Umbilical cord (tissue), 2 donors: ENCODE results near the genes SCN1B, FXYD7 and KRTDAP.

GRCh38 chr19:34961923-34962925 lies 1.8 kb downstream of the ZNF792 start:
- RAMPAGE, long total RNA, result no peak

GRCh38 chr19:35000852-35001631 lies 919 bp downstream of the GRAMD1A start:
- RAMPAGE, long total RNA, result no peak

DNA sequence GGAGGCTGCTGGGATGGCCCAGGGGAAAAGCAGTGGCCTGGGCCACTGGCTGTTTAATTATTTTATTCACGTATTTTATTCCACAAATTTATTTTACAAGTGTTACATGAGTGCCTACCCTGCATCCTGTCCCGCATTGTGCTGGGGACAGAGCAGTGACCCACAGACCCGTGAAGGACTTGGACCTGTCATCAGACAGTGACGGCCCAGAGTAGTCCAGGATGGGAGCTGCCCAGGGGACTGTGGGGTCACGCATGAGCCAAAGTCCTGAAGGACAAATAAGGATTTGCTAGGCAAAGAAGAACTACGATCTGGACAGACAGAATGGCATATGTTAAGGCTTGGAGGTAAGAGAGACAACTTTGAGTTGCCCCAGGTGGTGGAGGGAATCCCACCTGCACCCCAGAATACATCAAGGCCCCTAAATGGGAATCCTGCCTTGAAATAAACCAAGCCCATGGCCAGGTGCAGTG lies 5.5 kb downstream of the GRAMD1A start:
- RAMPAGE, long total RNA, result no peak

GRCh38 chr19:35008697-35009315 lies 8.7 kb downstream of the GRAMD1A start:
- RAMPAGE, long total RNA, result no peak

DNA sequence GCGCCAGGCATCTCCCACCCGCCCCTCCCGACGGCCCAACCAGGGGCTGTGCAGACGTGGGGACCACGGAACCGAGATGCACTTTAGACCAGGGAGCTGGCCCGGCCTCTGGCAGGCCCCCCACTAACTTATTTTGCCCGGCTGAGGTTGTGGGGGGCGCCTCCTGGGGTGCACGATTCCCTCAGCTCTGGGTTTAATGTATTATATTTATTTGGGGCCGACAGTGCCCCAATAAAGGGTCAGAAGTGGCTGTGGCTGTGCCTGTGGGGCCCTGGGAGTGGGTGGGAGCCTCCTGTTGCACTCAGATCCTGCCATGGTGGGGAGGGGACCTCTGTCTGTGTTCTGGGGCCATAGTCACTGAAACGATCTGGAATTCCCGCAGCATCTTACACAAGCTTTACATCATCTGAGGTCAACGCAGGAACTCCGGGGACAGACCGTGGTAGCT lies 4.0 kb upstream of the SCN1B start:
- RAMPAGE, long total RNA, result no peak

GRCh38 chr19:35030245-35030954 lies at the start of gene SCN1B:
Gene SCN1B, plus strand, starts transcription at chr19:35030470.
- RAMPAGE, long total RNA, result no peak

GRCh38 chr19:35065541-35066305 lies 24.2 kb downstream of the HPN start:
- RAMPAGE, long total RNA, result no peak

GRCh38 chr19:35118211-35119113 lies 2.8 kb downstream of the FXYD3 start:
- RAMPAGE, long total RNA, result no peak

GRCh38 chr19:35124075-35125059 lies 8.7 kb downstream of the FXYD3 start:
- RAMPAGE, long total RNA, result no peak

DNA sequence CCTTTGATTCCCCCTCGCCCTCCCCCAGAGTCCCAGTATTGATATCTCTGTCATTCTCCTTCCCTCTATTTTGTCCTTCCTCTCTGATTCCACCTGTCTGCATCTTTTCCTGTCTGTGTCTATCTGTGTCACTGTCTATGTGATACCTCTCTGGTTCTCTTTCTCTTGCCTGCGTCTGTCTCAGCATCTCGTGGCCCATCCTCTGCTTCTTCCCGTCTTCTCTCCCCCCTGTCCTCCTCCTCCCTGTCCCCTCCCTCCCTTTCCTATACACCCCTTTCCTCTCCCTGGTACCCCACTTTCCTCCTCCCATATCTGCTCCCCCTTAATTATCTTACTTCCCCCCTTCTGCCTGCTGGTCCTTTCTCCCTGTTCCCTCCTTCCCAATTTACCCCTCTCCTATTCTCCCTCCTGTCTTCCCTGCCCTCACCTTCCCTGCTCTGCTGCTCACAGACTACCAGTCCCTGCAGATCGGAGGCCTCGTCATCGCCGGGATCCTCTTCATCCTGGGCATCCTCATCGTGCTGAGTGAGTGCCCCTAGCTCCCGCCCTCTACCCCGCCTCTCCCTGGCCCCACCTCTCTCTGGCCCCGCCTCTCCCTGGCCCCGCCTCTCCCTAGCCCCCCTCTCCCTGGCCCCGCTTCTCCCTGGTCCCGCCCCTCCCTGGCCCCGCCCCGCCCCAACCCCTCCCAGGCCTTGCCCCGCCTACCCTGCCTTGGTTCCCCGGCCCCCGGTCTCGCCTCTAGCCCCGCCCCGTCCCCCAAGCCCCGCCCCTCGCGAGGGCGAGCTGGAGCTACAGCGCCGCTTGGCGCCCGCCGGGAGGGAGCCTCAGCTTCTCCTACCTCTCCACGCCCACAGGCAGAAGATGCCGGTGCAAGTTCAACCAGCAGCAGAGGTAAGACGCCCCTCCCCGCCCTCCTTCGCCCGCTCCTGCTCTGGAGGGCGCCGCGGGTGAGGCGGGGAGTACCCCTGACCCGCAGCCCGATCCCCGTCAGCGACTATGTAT lies 2.1 kb upstream of the FXYD7 start:
- RAMPAGE, long total RNA, result no peak

DNA sequence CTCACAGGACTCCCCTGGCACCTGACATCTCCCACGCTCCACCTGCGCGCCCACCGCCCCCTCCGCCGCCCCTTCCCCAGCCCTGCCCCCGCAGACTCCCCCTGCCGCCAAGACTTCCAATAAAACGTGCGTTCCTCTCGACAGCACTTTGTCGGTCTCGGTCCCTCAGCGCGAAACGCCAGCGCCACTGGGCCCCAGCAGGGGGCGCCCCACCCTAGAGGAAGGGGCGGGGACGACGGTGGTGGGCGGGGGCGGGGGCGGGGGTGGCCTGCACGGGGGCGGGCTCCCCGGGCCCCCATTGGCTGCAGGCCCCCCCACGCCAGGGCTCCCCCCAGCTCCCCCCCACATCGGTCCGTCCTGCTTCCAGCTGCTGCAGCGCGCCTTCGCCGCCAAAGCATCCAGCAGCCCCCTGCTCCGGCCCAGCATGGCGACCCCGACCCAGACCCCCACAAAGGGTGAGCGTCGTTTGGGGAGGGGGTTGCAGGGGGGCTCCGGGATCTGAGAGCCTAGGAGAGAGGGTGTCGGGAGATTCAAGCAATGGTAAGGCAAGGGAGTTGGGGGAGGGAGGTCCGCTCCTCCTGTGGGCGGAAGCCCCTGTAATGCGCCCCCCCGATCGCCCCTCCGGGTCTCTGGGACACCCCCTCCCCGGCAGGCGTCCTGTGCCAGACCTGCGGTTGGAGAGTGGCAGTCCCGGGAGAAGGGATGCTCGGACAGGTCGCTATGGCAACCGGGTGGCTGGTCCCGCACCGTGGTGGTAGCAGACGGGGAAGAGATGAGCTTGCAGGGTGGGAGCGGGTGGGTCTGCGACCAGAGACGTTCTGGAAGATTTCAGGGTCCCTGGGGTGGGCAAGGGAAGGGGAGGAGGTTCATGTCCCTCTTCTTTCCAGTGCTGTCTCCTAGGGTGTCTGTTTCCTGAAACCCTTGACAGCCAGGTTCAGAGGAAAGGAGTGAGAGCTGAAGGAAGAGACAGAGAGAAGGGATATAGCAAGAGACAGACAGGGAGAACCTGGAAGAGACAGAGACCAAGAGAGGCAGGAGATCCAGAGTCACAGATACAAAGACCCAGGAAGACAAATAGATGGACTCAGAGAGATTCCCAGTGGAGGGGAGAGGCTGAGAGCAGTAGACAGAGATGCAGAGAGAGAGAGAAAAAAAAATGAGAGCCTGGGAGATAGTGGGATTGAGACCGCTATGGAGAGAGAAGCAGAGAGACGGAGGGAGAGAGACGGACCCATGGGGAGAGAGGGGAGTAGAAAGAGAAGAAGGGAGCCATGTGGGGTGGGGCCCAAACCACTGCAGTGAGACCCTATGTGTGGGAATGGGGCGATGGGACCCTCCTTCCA lies at the start of gene FXYD7:
Gene FXYD7 (plus strand): TSS at position 346 of the 1,343 bp plus-strand sequence.
- RAMPAGE, long total RNA, result no peak

DNA sequence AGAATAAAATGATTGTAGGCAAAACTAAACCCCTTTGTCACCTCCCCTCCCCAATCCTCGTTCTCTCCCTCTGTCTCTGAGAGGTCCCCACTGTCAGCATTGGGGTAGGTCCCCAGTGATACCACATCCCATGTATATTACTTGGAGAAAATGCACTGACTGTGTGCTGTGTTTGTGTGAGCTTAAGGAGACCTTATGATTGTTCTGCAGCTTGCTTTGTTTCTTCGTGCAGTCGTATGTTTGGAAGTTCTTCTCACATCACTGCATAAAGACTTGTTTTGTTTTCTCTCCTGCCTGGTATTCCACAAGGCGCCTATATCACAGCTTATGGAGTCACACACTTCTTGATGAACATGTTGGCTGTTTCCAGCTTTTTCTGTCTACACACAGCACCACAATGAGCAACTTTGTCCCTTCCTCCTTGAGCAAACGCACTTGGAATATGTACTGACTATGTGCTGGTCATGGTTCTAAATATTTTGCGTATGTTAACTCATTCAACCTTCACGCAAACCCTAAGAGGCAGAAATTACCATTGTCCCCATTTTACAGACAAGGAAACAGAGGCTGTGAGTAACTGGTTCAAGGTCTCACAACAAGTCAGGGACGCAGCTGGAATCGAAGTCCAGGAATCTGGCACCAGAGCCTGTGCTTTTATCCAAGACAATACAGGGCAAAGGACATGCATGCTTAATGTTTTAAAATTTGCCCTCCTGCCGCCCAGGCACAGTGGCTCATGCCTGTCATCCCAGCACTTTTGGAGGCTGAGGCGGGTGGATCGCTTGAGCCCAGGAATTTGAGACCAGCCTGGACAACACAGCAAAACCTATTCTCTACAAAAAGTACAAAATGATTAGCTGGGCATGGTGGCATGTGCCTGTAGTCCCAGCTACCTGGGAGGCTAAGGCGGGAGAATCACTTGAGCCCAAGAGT lies 4.9 kb downstream of the FXYD5 start:
- RAMPAGE, long total RNA, result no peak

GRCh38 chr19:35273122-35273323 lies 4.3 kb downstream of the USF2 start:
- RAMPAGE, long total RNA, result no peak

DNA sequence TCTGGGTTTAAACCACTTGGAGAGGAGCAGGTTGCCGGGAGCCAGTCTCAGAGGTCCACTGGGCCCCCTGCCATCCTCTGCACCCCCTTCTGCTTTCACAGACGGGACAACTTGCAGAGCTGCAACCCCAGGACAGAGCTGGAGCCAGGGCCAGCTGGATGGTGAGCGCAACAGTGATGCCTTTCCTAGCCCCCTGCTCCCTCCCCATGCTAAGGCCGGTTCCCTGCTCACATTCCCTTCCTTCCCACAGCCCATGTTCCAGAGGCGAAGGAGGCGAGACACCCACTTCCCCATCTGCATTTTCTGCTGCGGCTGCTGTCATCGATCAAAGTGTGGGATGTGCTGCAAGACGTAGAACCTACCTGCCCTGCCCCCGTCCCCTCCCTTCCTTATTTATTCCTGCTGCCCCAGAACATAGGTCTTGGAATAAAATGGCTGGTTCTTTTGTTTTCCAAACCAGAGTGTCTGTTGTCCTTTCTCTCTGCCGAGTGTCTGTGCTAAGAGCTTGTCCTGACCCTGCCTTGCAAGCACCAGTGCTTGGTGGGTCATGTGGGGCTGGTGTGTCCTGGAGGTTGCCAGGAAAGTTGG lies 2.5 kb downstream of the HAMP start:
- RAMPAGE, long total RNA, result no peak

DNA sequence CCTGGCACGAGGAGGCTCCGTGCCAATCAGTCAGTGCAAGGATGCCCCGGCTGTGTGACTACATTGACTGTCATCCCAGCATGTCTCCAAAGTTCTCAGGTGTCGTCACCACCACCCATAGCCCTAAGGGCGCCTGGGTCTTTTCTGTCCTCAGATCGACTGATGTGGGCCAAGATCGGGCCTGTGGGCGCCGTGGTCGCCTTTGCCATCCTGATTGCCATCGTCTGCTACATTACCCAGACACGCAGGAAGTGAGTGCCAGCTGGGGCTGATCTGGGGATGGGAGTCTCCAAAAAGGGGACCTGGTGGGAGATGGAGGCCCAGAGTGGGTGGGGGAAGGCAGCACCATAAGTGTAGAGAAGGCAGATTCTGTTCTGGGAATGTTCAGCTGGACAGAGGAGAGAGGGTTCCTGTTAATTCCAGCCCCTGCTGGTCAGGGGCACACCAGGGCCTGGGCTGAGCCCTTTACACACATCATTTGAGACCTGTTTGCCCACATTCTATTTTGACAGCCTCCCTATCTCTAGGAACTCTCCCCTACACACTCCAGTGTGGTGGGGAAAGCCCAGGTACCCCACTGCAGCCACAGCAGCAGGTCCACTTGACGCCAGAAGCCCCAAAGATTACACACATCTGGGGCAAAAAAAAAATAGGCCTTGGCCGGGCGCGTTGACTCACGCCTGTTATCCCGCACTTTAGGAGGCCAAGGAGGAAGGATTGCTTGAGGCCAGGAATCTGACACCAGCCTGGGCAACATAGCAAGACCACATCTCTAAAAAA lies 18.4 kb upstream of the CD22 start:
- RAMPAGE, long total RNA, result no peak

GRCh38 chr19:35317330-35318007 lies 11.5 kb upstream of the CD22 start:
- RAMPAGE, long total RNA, result no peak

DNA sequence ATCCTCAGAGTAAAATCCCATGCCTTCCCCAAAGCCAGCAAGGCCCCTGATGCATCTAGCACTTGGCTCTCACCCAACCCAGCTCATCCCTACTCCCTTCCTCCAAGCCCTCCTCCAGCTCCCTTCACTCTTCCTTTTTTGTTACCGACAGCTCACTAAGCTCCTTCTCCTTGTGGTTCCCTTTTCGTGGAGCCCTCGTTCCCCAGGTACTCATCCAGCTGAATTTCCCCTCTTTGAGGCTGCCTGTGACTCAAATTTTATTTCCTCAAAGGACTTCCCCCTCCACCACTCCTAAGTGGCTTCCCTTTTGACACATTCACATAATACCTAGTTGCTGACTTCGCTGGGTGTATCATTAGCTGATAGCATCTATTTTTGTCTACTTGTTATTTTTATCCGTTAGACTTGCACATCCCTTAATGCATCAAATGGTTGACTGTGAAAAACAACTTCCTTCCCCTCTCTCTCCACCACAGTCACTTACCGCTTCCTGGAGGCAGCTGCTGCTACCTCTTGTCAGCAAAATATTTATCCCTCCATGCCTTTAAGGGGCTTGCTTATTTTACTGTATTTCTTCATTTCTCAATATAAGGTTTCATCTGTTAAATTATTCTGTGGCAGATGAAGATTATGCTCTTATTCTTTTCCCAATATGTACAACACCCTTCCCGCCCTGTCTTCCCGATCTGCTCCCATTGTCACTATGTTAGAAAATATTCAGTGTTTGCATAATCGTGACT lies 14.5 kb downstream of the FFAR2 start:
- RAMPAGE, long total RNA, result no peak

DNA sequence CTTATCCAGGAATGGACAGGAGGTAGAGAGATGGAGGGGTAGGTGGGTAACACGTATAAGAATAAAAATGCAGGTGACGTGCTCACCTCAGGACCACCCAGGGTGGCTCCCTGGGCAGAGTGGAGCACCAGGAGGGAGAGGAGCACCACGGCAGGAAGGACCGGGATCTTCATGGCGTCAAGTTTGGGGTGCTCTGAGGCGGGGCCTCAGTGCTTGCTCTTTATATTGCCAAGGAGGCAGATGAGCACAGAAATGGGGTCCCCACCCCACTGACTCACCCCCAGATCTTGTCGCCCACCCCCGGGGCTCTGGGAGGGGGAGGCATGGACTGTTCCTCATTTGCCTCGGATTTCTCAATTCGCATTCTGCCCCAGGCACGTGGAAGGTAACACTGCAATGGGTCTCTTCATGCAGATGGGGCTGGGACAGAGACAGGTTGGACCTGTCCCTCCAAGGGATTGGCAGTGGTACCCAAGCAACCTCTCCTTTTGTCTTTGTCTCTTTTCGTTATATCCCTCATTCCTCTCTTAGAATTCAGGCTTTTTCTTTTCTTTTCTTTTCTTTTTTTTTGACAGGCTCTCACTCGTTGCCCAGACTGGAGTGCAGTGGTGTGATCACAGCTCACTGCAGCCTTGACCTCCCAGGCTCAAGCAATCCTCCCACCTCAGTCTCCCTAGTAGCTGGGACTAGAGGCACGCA lies at the start of gene KRTDAP:
Gene KRTDAP (minus strand): TSS at position 195 of the 699 bp plus-strand sequence.
- RAMPAGE, long total RNA, result no peak

DNA sequence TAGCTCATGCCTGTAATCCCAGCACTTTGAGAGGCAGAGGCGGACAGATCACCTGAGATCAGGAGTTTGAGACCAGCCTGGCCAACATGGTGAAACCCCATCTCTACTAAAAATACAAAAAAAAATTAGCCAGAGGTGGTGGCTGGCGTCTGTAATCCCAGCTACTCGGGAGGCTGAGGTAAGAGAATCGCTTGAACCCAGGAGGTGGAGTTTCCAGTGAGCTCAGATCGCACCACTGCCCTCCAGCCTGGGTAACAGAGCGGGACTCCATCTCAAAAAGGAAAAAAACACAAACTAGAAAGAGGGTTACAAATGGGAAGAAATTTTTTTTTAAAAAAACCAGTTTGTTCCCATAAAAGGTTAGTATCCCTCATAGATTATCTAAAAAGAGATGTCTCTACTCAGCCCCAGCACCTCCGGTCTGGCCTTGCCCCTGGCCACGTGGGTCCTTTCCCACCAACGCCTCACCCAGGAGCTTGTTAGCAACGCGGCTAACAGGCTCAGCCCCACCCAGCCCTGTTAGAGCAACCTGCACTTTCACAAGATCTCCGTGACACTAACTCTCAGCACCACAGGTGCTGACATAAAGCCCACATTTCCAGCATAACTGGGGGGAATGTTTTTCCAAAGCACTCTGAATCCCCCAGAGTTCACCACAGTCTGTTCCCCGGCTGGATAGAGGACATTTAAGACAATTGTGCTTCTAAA lies 4.3 kb downstream of the DMKN start:
- RAMPAGE, long total RNA, result no peak

DNA sequence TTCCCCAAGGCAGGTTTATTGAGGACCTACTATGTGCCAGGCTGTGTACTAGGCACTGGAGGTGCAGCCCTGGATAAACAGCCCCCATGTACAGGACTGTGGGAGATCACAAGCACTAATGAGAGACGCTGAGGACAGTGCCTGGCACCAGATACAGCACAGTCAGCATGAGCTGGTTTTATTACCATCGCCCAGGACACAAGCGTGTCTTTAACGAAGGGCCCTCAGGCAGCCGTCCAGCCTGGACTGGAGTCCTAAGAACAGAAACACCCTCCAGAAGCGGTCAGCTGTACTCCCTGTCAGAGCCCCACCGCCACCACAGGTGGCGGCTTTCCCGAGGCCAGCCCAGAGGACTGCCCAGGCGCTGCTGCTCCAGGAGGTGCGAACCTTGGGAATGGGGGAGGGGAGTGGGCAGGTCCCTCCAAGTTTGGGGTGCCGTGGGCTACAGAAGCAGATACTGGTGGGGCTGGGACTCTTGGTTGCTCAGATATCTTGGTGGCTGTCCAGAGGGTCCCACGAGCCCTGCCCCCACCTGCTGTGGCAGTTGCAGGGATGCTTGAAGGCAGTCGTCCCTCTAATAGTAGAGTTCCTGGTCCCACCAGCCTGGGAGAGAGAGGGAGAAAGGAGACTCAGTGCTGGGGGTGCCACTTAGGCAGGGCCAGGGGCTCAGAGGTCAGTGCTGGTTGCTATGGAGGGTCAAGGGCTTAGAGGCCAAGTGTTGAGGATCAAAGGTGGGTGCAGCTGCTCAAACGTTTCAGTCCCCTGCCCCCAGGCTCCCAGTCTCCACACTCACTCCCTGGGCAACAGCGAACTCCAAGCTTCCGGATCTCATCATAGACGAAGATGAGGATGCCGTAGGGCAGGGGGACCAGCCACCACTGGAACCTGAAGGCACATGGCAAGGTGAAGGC lies 4.9 kb downstream of the TMEM147 start:
- RAMPAGE, long total RNA, result no peak